ENCODE measurements around the genes DYNLT3, SYTL5, SRPX and MID1IP1.

CAGE:
- cytosol, long polyA minus RNA, result start-site peak on the minus strand at chrX:37847524-37847530, 14 reads
- cytosol, long polyA plus RNA, result start-site peak on the minus strand at chrX:37847522-37847589, 1,155 and 381 reads in 2 replicates
- long polyA plus RNA, result start-site peak on the minus strand at chrX:37847523-37847578, 608 and 745 reads in 2 replicates
- nucleus, long polyA minus RNA, result no peak
- nucleus, long polyA plus RNA, result start-site peak on the minus strand at chrX:37847523-37847550, 396 and 391 reads in 2 replicates
Measured at GRCh38 chrX:37846827-37847986, at the start of gene DYNLT3. TSS of gene DYNLT3 (minus strand) at chrX:37847571.

DNA sequence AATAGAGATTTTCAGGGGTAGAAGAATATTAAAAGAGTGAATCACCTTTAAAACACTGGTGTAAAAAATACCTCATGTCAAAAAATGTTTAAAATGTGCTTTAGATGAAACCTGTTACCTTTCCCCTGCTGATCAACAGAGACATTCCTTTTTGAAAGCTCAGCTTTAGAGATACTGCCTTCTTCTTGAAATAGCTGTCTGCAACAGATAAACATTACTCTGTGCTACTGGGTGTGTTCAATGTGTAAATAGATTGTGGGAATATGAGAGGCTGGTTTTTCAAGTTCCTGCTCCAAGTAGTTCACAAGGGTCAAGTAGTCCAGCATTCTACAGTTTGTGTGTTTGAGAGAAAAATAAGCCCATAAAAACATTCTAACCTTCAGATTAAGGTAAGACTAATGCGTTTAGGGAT lies at the start of gene SYTL5:
SYTL5 (plus strand) TSS at position 274 of the 412 bp plus-strand sequence.
CAGE:
- cytosol, long polyA minus RNA, result no peak
- cytosol, long polyA plus RNA, result no peak
- long polyA plus RNA, result no peak
- nucleus, long polyA minus RNA, result no peak
- nucleus, long polyA plus RNA, result no peak

DNA sequence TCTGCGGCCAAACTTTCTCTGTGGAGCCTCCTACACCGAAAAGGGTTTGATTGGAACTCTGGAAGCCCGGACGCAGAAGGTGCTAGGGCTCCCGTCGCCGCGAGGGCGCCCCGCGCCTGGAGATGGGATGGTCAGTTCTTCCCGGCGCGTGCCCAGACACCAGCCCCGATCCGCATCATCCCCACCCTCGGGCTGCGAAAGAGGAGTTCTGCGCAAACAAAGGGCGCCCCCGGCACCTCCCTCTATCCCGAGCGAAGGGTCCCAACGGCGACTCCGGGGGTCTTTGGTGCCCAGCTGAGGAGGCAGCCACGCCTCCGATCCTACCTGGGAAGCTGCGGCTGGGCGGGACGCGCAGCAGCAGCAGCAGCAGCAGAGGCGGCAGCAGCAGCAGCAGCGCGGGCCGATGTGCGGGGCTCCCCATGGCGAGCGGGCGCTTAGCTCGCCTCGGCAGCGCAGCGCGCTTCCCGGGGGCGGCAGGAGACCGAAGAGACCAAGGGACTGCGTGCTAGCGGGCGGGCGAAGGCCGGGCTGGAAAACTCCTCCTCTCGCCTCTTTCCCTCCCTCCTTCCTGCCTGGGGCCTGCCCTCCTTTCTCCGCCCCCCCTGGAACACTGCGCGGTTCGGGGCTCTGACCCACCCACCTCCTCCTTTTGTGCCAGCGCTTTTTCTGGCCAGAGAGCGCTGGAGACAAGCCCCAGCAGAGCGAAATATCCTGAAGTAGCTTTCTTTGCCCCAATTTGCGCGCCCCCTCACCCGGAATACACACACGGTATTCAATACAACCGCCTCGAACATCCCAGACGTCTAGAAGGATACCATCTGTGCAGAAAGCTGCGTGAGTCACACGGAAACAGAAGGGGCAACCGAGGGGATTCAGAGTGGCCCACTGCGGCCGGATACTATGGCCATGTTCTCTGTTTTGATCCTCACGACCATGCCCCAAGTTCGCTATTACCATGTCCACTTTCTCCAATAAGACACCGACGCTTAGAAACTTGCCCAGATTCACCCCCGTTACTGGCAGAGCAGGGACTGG lies at the start of gene SRPX:
SRPX (minus strand) TSS at position 500 of the 1,035 bp plus-strand sequence.
CAGE:
- cytosol, long polyA minus RNA, result start-site peak on the minus strand centred at position 515 of the sequence, 65 bp wide, 60 reads
- cytosol, long polyA plus RNA, result no peak
- long polyA plus RNA, result start-site peak on the minus strand centred at position 467 of the sequence, 87 bp wide, 488 and 360 reads in 2 replicates
- nucleus, long polyA minus RNA, result start-site peak on the minus strand centred at position 519 of the sequence, 57 bp wide, 350 reads
- nucleus, long polyA plus RNA, result start-site peak on the minus strand centred at position 486 of the sequence, 65 bp wide, 852 and 154 reads in 2 replicates

GRCh38 chrX:38770043-38770699 lies 31.1 kb upstream of the MID1IP1 start:
CAGE:
- cytosol, long polyA minus RNA, result no peak
- cytosol, long polyA plus RNA, result no peak
- long polyA plus RNA, result no peak
- nucleus, long polyA minus RNA, result no peak
- nucleus, long polyA plus RNA, result no peak

GRCh38 chrX:38800925-38802256 lies at the start of gene MID1IP1:
TSS of gene MID1IP1 (plus strand) at chrX:38801459.
CAGE:
- cytosol, long polyA minus RNA, result no peak
- cytosol, long polyA plus RNA, result start-site peak on the plus strand at chrX:38801406-38802042, 64 and 14 reads in 2 replicates
- long polyA plus RNA, result no peak
- nucleus, long polyA minus RNA, result start-site peak on the plus strand at chrX:38801426-38801488, 25 reads
- nucleus, long polyA plus RNA, result start-site peak on the plus strand at chrX:38801408-38801510, 78 and 46 reads in 2 replicates

DNA sequence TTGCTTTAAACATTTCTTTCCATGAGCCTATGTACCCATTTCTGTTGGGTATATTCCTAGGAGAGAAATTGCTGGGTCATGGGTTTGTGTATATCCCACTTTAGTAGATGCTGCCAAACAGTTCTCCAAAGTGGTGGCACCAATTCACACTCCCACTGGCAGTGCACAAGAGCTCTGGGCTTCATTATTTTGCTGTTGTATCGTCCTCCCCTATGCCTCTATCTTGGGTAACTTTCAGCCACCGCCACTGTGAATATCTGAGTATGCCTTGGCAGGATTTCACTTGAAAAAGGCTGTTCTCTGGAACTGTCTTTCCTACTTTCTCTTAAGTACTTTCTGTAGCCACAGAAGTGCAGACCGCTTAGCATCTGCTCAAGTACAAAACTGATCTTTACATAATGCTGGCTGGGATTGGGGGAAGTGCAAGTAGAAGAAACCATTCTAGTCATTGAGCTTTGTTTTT lies 77.3 kb downstream of the MID1IP1 start:
CAGE:
- cytosol, long polyA minus RNA, result no peak
- cytosol, long polyA plus RNA, result no peak
- long polyA plus RNA, result no peak
- nucleus, long polyA minus RNA, result no peak
- nucleus, long polyA plus RNA, result no peak

GRCh38 chrX:38987155-38987492 lies 185.9 kb downstream of the MID1IP1 start:
CAGE:
- cytosol, long polyA minus RNA, result no peak
- cytosol, long polyA plus RNA, result no peak
- long polyA plus RNA, result no peak
- nucleus, long polyA minus RNA, result no peak
- nucleus, long polyA plus RNA, result no peak

DNA sequence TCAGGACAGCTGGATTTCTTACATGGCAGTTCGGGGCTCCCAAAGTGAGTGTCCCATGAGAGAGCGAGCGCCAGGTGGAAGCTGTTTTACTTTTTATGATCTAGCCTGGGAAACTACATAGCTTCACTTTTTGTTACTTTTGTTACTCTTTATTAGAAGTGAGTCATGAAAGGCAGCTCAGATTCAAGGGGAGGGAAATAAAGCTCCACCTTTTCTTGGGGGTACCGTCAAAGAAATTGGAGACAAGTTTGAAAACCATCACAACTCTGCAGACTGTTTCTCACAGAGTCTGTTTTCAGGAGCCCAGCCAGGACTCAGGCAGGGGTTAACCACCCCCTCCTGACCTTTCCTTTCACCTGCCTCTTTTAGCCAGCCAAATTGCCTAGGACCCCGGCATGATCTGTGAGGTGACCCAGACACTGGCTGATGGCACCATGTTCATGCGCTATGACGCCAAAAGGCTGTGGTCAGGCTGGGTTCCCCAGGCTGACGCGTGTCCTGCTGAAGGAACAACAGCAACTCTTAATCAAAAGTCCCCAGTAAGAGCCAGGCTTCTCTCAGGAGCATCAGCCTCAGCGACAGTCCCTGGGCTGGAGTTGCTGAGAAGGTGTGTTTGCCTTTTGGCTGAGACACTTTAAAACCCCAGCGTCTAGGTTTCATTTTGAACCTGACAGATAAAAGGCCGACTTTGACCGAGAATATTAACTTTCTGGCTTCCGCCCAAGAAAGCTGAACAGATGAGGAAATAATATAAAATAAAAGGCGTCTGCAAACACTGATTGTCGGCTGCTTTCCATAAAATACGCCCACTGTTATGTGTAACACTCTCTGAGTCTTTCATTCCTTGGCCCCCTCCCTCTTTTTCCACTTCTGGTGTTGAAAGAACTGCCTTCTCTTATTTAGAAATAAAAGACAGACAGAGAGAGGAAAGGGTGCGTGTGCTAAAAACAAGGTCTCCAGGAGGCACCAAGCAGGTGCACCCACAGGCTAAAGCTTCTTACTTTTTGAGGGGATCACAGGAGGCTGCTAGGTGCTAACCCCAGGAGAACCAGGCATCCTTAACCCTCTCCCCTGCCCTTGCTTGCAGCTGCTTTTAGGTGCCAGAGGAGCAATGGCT lies 373.5 kb downstream of the MID1IP1 start:
CAGE:
- cytosol, long polyA minus RNA, result no peak
- cytosol, long polyA plus RNA, result no peak
- long polyA plus RNA, result no peak
- nucleus, long polyA minus RNA, result no peak
- nucleus, long polyA plus RNA, result no peak

DNA sequence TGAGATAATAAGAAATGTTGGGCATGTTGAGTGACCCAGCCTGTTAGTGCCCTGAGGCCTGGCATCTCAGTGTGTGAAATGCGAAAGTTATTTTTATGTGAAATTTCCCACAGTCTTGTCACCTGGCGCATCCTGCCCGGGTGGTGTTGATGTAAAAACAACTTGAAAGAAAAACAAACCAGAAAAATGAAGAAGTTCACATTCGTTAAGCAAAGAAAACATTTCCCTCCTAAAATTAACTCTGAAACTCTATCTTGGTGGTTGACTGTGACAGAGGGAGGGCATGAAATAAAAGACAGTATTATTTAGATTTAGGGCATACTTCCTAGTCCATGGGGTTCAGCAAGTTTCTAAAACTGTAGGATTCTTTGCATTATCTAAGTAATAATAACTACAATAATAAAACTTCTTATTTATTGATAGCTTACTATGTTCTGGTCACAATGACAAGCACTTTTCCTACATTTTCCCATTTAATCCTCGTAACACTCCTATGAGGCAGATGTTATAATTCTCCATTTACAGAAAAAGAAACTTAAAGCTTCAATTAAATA lies 495.4 kb downstream of the MID1IP1 start:
CAGE:
- cytosol, long polyA minus RNA, result no peak
- cytosol, long polyA plus RNA, result no peak
- long polyA plus RNA, result no peak
- nucleus, long polyA minus RNA, result no peak
- nucleus, long polyA plus RNA, result no peak

CAGE:
- cytosol, long polyA minus RNA, result no peak
- cytosol, long polyA plus RNA, result no peak
- long polyA plus RNA, result no peak
- nucleus, long polyA minus RNA, result no peak
- nucleus, long polyA plus RNA, result no peak
Measured at GRCh38 chrX:39730798-39731333, 366.9 kb downstream of the BCOR start.

DNA sequence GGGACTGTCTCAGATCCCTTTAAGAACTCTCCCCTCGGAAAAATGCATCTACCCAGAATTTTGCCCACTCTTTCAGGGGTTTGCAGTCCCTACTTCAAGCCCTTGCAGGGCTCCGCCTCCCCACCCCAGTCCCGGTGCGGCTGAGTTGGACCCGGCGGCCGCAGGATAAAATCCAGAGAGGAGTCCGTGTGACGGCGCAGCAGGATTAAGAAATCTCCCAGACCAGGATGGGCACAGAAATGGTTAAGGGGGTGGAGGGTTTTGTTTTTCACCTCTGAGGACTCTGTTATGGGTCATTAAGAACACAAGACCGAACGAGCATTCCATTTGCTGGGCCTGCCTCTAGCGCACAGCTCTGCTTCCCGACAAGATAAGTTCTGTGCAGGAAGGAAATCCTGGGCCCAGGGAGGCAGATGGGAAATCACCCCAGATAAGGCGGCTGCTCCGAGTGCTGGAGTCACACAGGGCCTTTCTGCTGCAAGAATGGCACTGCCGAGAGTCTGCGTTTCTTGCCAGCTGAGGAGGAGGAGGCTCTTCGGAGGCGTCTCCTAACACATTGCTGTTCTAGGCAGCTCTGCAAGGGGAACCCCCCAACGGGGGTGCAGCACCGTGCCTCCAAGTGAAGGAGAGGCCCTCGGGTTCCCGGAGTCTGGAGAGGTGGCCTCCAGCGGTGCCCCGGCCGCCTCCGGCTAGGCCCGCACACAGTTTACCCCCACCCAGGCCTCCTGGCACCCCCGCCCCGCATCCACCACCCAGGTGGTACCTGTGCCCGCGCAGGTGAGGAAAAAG lies 277.6 kb downstream of the BCOR start:
CAGE:
- cytosol, long polyA minus RNA, result no peak
- cytosol, long polyA plus RNA, result no peak
- long polyA plus RNA, result no peak
- nucleus, long polyA minus RNA, result no peak
- nucleus, long polyA plus RNA, result no peak

CAGE:
- cytosol, long polyA minus RNA, result no peak
- cytosol, long polyA plus RNA, result no peak
- long polyA plus RNA, result no peak
- nucleus, long polyA minus RNA, result no peak
- nucleus, long polyA plus RNA, result no peak
Measured at GRCh38 chrX:39820749-39821924, 276.6 kb downstream of the BCOR start.

CAGE:
- cytosol, long polyA minus RNA, result no peak
- cytosol, long polyA plus RNA, result no peak
- long polyA plus RNA, result no peak
- nucleus, long polyA minus RNA, result no peak
- nucleus, long polyA plus RNA, result no peak
Measured at GRCh38 chrX:39826702-39827155, 271.0 kb downstream of the BCOR start.

DNA sequence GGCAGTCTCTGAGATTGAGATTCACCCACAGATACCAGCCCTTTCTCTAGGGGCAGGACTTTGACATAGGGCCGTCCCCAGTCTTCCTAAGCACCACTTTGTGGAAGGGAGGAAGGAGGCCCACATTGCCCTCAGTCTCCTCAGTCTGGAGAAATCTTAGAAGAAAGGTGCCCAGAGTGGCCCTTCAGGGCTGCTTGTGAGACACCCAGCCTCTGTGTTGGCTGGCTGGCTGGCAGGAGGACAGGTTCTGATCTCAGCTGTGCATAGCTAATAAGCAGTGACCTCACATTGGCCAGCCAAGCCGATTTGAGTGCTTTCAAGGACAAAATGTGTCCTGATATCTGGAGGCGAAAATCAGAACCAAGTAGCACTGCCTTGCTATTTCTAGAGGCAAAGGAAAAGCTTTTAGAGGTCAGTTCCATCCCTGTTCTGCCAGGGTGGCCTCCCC lies 211.5 kb downstream of the BCOR start:
CAGE:
- cytosol, long polyA minus RNA, result no peak
- cytosol, long polyA plus RNA, result no peak
- long polyA plus RNA, result no peak
- nucleus, long polyA minus RNA, result no peak
- nucleus, long polyA plus RNA, result no peak

GRCh38 chrX:39907933-39908903 lies 189.5 kb downstream of the BCOR start:
CAGE:
- cytosol, long polyA minus RNA, result no peak
- cytosol, long polyA plus RNA, result no peak
- long polyA plus RNA, result no peak
- nucleus, long polyA minus RNA, result no peak
- nucleus, long polyA plus RNA, result no peak

DNA sequence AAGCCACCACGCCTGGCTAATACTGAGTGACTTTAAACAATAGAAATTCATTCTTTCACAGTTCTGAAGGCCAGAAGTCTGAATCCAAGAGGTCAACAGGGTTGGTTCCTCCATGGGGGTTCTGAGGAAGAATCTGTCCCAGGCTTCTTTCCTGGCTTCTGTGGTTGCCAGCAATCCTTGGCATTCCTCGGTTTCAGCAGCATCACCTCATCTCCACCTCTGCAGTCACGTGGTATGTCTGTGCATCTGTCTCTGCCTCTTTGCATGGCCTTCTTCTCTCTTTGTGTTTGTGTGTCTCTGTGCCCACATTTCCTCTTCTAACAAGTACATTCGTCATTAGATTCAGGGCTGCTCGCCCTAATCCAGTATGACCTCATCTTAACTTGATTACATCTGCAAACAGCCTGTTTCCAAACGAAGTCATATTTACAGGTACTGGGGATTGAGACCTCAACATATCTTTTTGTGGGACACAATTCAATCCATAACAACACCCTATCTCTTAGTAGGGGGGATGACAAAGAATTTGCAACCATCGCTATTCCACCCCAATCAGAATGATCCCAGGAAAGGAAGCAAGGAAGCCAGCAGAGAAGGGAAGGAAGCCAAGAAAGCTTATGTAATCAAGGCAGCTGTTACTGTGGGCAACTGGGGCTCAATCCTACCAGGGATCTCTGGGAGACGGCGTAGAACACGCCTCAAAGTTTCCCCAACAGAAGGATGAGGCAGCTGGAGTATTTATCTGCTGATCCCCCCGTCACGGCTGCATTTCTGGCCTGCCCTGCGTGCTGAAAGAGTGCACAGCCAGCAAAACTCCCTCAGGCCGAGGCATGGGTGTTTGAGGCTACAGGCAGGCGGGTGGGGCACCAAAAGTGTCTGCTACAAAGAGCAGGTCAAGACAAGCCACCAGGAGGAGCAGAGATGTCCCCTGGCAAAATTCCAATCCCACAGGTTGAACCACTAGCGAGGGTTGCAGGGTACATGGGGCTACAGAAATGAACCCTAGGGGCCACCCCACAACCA lies 113.8 kb downstream of the BCOR start:
CAGE:
- cytosol, long polyA minus RNA, result no peak
- cytosol, long polyA plus RNA, result no peak
- long polyA plus RNA, result no peak
- nucleus, long polyA minus RNA, result no peak
- nucleus, long polyA plus RNA, result no peak

DNA sequence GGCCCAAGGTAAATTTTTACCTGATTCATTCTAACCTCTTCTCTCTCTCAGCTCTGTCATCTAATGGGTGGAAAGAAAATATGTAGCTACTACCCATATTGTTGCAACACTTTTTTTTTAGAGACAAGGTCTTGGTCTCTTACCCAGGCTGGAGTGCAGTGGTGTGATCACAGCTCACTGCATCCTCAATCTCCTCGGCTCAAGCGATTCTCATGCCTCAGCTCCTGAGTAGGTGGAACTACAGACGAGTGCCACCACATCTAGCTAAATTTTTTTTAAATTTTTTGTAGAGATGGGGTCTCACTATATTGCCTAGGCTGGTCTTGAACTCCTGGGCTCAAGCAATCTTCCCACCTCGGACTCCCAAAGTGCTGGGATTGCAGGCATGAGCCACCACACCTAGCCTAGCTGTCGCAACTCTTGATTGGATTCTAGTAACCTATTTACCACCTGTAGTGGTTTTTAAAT lies 76.6 kb downstream of the BCOR start:
CAGE:
- cytosol, long polyA minus RNA, result no peak
- cytosol, long polyA plus RNA, result no peak
- long polyA plus RNA, result no peak
- nucleus, long polyA minus RNA, result no peak
- nucleus, long polyA plus RNA, result no peak

GRCh38 chrX:40073977-40075212 lies 23.4 kb downstream of the BCOR start:
CAGE:
- cytosol, long polyA minus RNA, result no peak
- cytosol, long polyA plus RNA, result no peak
- long polyA plus RNA, result no peak
- nucleus, long polyA minus RNA, result no peak
- nucleus, long polyA plus RNA, result no peak

CAGE:
- cytosol, long polyA minus RNA, result no peak
- cytosol, long polyA plus RNA, result no peak
- long polyA plus RNA, result no peak
- nucleus, long polyA minus RNA, result no peak
- nucleus, long polyA plus RNA, result no peak
Measured at GRCh38 chrX:40083231-40083921, 14.4 kb downstream of the BCOR start.

DNA sequence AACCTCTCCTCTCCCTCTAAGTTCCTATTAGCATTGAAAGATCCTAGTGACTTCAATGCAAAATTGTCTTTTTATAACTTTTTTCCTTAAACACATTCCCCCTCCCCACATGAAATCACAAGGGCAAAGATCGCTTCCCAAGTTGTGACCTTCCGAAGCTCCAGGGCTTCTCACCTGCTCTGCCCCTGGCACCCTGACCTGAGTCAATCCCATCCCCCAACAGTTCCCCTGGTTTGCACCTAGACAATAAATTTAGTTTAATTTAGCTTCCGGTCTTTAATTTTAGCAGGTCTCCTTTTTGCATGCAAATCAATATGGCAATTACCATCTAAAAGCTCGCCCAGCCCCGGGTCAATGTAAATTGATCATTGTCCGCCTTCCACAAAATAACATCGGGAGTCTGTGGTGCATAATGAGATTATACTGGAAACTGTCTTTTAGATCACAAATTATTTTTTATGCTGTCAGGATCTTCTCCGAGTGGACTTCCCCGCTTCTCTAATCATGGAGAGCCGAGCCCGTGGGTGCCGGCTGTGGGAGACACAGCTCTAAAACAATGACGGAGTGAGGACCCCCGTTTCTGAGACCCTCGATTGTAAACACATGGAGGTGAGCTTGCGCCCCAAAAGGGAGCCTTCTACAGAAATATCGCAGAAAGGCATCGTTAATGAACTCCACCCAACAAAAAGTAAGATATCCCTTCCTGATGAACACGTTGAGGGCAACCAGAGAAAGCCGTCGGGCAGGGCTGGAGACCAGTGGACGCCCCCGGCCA lies 6.7 kb downstream of the BCOR start:
CAGE:
- cytosol, long polyA minus RNA, result no peak
- cytosol, long polyA plus RNA, result no peak
- long polyA plus RNA, result no peak
- nucleus, long polyA minus RNA, result no peak
- nucleus, long polyA plus RNA, result no peak

Measured in keratinocyte (primary cell).